Measurements from ENCODE around the genes STXBP6, STRN3 and ARHGAP5.

GRCh38 chr14:24813495-24814162 lies 179.6 kb upstream of the GZMB start:
- RRBS: no CpG with 5 or more reads among the region's 4 CpGs

GRCh38 chr14:24860996-24861604 lies 188.8 kb downstream of the STXBP6 start:
- RRBS: no CpG with 5 or more reads among the region's 4 CpGs

DNA sequence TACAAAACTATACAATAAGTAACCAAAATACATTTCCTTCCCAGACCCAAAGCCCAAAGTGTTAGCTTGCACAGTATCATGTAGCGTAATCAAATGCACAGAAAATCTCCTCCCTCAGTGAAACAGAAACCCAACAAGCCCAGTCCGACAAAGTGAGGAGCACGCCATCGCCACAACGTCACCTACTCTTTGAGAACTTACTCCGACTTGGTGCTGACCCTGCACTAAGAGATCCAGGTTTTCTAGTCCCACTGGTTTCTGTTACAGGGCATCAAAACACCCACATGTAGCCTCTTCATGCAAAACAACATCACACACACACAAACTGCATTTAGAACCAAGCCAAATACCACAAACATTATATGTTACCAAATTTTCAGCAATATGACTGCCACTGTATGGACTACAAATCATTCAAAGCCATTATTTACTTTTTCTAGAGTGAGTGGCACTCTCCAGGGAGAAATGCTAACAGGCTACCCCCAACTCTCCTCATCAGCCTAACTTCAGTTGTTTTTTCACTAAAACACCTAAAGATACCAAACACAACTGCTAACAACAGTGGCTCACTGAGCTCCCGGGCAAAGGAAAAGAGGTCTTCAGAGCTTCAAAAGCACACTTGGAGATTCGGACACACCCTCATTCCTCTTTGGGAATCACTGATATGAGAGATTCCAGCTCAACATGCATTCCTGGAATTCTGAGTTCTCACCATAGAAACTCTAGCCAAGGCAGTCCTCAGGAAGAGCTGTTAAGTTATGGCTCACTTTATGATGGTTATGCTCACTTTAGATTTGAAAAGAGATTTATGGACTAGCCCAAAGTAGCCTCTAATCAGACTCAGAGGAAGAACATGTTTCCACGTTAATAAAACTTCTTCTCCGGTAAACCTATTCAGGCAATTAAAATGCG lies 40.3 kb downstream of the STXBP6 start:
- RRBS: no CpG with 5 or more reads among the region's 11 CpGs

- RRBS: no CpG with 5 or more reads among the region's 7 CpGs
Observed at GRCh38 chr14:25032292-25032777, 17.6 kb downstream of the STXBP6 start.

- RRBS: no CpG with 5 or more reads among the region's 39 CpGs
Observed at GRCh38 chr14:25048270-25049420, 1.3 kb downstream of the STXBP6 start.

DNA sequence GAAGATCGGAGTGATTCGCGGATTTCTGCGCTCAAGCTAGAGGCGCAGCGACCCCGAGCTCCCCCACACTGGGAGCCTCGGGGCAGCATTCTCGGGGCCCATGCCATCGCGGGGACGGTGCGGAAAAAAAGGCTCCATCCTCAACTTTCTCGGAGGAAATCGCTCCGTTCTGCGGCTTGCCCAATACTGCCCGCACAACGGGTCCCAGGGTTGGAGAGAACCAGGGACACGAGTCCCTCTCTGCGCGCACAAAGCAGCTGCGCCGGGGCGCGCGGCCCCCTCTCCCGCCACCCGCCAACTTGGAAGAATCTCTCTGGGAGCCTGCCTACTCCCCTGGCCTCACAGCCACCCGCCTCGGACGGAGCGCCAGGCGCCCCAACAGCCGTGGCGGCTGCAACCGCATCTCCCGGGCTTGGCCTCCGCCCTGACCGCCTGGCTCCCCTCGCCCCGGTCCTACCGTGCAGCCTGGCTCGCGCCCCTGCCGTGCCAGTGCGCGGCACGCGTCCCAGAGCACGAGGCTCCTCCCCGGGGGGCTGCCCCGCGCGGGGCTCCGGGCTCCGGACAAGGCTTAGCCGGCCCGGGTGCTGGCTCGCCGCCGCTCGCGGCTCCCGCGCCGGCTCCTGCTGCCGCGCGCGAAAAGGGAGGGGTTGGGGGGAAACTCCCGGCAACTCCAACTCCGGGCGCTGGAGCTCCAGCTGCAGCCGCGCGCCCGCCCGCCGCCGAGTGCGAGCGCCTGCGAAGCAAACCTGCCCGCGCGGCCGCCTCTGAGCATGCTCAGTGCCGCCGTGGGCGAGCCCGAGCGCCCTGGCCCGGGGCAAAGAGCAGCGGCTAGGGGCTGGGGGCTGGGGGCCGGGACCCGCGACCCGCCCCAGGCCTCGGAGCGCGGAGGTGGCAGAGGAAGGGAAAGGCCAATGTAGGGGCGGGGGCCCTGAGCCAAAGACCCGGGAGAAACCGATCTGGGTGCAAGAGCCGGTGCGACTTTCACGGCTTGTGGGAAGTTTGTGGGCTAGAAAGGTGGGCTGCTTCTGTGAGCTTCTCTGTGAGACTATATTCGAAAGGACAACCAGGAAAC lies at the start of gene STXBP6:
Gene STXBP6 (minus strand): TSS at position 727 of the 1,072 bp plus-strand sequence.
- RRBS: 3% methylated on average over 40 of the region's 109 CpGs

GRCh38 chr14:26204522-26205618 lies 393.0 kb downstream of the NOVA1 start:
- RRBS: 15% methylated on average over 4 of the region's 55 CpGs

GRCh38 chr14:26678671-26679518 lies 81.1 kb upstream of the NOVA1 start:
- RRBS: no CpG with 5 or more reads among the region's 33 CpGs

DNA sequence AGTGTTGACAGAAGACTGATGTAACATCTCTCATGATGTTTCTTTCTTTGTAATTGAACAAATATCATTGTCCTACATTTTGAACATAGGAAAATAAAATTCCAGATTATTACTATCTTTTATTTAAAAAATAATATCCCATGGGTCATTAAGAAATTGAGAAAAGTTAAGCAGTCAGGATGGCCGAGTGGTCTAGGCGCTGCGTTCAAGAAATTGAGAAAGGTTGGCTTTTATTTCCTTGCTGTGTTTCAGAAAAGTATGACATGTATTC lies 728.4 kb upstream of the FOXG1 start:
- RRBS: no CpG with 5 or more reads among the region's 3 CpGs

DNA sequence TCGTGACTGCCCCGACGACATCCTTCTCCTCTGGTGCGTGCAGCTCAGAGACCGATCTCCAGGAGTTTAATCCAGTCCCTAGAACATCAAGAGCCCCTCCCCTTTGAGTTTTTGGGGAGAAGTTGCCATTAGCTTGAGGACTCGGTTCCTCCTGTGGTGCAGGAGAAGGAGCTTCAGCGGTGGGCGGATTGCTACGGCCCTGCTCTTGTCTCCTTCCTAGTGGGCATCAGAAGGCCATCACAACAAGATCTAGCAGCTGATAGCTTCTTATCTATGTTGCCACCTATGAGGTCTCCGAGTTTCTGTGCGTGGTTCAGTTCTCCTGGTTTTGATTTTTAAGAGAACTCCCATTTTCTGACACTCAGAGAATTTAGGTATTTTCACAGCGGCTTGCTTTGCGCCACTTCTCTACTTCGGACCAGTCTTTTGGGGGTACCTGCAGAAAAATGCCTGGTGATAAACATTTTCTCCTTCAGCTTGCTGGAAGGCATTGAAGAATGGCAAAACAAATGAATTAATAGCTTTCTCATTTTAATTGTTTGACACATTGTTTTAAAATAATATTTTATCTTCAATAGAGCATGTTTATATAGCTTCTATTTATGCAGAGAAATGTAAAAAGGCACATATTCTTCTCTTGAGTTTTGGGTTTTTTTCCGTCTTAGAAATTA lies 446 bp downstream of the SCFD1 start:
- RRBS: no CpG with 5 or more reads among the region's 15 CpGs

GRCh38 chr14:30656158-30656844 lies 34.2 kb downstream of the SCFD1 start:
- RRBS: no CpG with 5 or more reads among the region's 8 CpGs

GRCh38 chr14:31025754-31026486 lies at the start of gene STRN3:
STRN3 (minus strand) TSS chr14:31026379.
- RRBS: 3% methylated on average over 29 of the region's 67 CpGs

- RRBS: no CpG with 5 or more reads among the region's 13 CpGs
Observed at GRCh38 chr14:31243866-31244470, 36.4 kb upstream of the HECTD1 start.

DNA sequence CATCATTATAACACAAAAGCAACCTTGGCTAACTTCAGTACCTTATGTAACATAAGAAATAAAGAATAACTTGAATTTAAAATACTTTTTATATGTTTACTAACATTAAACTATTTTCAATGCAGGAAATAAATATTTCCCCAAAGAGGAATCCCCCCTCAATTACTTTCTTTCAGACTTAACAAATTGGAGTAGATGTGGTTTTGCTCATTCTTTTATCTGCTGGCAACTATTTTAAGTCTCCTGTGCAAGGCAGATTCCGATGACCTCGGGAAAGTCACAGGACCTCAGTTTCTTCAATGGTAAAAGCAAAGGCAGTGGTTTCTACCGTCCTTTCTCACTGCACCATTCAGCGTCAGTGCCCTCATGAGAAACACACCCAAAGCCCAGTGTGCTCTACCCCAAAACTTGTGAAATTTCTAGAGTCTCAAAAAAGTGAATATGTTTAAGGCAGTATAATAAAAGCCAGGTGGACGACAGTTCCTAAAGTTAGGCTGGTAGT lies 1.5 kb upstream of the ARHGAP5 start:
- RRBS: no CpG with 5 or more reads among the region's 5 CpGs

DNA sequence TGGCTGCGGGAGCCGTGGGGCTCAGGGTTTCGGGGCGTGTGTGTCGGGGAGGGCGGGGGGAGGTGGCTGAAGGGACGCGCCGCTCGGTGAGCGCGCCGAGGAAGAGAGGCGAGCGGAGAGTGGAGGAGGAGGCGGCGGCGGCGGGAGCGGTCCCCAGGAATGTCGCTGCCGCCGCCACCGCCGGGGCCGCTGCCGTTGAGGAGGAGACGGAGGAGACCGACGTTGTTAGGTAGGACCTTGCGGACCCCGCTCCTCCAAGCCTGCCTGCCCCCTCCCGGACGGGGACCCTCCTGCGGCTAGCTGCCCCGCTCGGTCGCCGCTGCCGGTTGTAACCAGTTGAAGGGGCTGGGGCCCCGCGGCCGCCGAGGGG lies at the start of gene ARHGAP5:
Gene ARHGAP5 (plus strand): TSS at position 98 of the 370 bp plus-strand sequence.
- RRBS: 1% methylated on average over 15 of the region's 44 CpGs

DNA sequence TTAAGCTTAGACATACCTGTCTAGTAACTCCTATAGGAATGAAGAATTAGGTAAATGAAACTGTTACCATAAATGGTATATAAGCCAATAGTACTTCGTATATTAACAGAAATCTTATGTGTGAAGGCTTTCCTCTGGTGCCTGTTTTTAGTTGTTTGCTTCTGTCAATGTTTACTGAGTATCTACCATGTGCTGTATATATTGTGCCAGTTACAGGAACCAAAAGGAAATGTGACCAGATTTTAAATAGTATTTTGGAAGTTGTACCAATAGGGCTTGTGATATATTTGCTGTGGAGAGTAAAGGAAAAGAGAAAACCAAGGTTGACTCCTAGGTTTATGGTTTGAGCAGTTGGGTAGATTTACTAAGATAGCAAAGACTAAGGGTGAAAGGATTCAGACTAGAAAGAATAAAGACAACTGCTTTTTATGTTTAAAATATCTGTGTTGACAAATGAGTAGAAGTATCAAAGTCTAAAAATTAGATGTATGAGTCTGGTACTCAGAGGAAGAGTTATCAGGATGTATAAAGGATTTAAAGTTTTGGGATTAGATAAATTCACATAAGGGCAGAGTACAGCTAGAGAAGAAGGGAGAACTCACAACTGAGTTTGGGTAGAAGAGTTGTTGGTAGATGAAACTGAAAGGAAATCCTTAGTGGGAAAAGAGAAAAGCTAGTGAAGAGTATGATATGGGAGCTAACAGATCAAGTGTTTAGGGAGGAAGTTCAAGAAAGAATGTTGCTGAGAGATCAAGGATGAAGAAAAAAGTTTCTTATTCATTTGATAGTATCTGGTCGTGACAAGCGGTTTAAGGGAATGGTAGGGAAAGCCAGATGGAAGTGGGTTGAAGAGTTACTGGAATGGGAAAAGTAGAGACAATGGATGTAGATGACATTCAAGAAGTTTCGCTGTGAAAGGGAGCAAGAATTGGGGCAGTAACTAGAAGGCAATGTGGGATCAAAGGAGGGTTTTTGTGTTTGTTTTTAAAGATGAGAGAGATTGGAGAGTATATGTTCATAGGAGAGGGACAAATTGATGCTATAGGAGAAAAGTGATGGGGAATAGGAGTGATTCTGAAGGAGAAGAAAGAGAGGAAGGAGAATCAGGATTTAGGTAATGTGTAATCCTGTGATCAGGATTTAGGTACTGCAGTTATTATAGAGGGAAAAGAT lies 30.6 kb downstream of the ARHGAP5 start:
- RRBS: no CpG with 5 or more reads among the region's 4 CpGs

DNA sequence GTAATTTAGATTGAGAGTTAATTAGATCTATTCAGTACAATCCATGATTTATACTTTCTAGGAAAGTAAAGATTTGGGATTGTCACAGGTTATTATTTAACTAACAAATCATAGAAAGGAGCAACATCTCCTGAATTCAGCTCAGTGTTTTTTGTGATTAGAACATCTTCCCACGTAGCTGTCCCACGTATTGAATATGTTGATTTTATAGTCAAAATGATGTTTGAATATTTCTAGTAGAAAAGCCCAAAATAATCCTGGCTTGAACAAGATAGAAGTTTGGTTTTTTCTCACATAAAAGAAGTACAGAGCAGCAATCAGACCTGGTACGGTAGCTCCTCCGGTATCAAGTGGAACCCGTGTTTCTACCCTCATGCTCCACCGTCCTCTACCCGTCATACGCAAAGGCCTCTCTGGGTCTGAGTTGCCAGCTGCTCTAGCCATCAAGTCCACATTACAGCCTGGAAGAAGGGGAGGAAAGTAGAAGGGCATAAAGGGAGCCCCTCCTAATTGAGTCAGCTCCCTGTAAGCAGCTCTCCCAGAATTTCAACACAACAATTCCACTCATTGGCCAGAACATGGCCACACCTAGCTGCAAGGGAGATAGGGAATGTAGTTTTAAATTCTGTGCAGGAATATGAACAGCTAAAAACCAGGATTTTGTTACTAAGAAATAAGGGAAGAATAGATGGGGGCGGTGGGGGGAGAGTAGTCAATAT lies 103.6 kb downstream of the AKAP6 start:
- RRBS: no CpG with 5 or more reads among the region's 9 CpGs

DNA sequence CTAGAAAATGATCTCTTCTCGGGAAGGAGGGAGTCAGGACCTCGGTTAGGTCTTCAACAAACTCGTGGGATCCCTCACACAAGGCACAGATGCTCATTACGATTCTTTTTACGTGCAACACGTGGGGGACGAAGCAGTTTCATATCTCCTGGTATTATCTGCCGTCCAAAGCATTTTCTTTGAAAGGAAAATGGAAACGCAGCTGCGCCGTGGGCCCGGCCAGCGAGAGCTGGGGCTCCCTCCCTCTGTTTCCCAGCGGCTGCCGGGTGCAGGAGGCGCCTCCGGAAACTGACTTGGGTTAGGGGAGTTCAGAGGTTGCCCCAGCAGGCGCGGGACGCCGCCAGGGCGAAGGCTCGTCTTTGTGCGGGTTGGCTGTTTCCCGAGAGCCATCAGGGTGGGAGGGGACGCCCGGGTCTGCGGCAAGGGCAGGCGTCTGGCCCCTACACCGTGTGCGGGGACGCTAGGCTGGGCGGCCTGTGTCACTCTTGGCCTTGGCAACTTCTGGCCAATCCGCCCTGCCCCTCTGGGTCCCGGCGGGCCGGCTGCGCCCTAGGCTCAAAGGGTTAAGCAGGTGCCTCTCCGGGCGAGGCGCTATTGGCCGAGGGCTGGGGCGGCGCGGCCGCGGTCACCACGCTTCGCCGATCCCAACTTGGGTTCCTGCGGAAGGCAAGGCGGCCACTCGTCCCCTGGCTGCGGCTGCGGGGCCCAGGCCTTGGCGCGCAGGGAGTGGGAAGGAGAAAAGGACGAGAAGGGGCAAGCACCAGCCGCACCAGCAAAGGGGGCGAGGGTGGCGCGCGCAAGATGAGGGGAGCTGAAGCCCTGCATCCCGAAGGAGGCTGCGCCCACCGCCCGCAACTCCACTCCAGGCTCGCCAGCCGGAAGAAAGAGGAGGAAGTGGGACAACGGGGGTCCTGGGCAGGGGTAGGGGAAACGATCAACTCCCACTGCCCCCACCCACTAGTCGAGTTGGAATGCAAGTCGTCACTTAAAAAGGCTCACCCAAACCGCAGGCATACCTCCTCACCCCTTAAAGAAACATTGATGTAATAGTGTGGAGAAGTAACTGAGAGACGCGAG lies 5.6 kb upstream of the NPAS3 start:
- RRBS: 7% methylated on average over 5 of the region's 76 CpGs

DNA sequence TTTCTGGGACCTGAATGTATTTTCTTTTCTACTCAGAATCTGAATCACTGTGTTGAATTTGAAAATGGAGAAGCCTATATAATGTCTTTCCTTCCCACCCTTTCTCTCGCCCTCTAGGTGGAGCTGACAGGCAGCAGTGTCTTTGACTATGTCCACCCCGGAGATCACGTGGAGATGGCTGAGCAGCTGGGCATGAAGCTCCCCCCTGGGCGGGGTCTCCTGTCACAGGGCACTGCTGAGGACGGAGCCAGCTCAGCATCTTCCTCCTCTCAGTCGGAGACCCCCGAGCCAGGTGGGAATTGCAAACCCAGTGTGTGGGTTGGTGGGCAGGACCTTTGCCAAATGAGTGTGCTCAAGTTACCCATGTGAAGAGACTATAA lies 274.8 kb downstream of the EGLN3 start:
- RRBS: no CpG with 5 or more reads among the region's 7 CpGs

DNA sequence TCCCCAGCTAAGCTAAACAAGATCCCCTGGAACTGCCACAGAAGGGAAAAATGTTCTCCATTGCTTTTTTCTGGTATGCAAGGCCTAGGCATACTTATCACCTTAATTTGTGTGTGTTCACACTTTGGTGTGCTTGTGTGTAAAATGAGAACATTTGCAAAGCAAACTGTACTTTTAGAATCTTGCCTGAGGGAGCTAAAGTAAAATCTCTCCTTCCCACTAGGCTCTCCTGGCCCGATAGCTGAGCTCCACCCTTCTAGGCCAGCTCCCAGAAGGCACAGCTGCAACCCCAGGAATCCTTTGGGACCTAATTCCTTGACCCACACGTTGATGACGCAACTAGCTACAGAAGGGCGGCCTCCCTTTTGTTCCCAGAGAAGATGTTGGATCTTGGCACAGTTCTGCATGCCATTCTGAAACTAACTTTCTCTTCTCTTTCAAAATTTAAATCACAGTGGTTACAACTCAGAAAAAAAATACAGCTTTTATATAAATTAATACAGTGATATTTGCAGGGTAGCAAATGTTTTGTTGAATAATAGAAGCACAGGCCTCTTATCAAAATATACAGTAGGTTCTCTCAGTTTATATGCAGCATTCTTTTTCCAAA lies 268.1 kb downstream of the EGLN3 start:
- RRBS: no CpG with 5 or more reads among the region's 4 CpGs

All from AG04449 (cell line).